ENCODE measurements around a stretch of chr9.

- PRO-cap, result no peak
- RAMPAGE, long total RNA, 4 experiments, result start-site peak on the minus strand in 1 of 4 experiments, at chr9:136475902-136476230 at its widest, 19 reads per replicate
Observed at GRCh38 chr9:136475587-136476395, 7.0 kb downstream of the SEC16A start.

DNA sequence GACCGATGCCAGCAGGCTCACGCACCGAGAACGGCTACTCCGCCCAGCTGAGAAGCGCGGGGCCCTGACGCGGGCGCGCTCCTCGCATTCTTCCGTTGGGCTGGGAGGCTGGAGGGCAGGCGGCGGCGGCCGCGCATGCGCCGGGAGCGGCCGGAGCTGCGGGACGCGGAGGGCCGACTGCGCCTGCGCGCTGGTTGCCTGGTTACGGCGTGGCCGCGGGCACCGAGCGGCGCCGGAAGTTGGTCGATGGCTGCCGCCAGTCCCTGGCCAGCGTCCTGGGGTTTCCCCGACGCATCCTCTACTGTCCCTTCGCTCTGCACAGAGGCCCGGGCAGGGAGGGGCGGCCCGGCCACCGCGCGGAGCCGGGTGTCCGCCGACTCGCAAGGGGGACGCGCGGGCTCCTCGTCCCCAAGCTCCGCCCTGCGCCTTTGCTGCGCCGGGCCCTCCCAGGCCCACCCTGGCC, 865 bp upstream of the SEC16A start:
- PRO-cap, result bidirectional peak, plus-strand start at position 205 of the sequence, minus-strand start at position 102 of the sequence
- RAMPAGE, long total RNA, 4 experiments, result no peak in any of the 4 experiments

DNA sequence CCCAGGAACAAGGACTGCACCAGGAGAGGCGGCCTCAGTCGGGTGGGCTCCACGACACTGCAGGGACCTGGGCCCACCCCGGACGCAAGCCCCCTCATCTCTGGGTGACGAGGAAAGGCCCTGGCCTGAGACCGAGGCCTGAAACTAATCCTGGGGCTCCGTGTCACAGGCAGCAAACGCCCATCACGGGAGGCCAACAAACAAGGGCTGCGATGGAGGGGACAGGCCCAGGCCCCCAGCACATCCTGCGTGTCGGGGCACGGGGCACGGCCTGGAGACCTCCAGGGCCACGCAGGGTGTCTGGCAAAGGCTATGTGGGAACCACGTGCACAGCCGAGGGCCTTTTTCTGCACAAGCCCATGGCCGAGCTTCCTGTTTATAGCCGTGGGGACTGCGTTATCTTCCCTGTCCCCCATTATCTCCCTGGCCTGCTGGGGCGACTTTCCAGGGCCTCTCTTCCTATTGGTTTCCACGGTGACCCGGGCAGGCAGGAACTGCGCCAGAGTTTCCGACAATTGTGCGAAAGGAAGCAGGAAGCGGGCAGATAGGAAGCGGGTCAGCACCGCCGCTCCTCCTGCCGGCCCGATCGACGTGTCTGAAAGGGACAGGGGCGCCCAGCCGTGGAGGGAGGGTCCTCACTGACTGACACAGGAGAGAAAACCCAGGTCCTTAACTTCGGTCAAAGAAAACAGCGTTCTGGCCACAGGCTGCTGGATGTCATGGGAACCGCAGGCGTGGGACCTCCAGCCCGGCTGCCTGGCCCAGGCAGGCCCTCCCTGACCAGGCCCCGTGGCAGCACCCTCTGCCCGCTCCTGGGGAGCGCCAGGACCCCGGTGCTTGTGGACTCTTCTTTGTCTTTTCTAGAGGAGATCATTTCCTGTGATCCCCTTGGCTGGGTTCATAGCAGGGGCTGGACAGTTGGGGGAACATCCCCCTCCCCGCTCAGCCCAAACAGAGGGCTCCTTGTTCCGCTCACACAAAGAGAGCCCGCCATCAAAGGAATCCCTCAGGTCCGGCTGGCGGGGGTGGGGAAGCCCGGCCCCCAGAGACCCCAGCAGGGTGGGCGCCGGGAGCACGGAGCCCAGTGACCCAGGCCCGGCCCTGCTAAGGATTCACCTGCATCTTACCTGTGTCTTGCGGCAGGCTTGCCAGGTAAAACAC, 29.1 kb upstream of the SEC16A start:
- PRO-cap, result no peak
- RAMPAGE, long total RNA, 4 experiments, result no peak in any of the 4 experiments

GRCh38 chr9:136517741-136518516, 27.9 kb downstream of the NOTCH1 start:
- PRO-cap, result no peak
- RAMPAGE, long total RNA, 4 experiments, result start-site peak on the minus strand in 2 of 4 experiments, at chr9:136517784-136518370 at its widest, 6 to 14 reads per replicate

- PRO-cap, result bidirectional peak, plus-strand start at chr9:136532459, minus-strand start at chr9:136532310
- RAMPAGE, long total RNA, 4 experiments, result no peak in any of the 4 experiments
Observed at GRCh38 chr9:136532232-136532707, 13.6 kb downstream of the NOTCH1 start.

GRCh38 chr9:136617662-136618386, 44.9 kb upstream of the EGFL7 start:
- PRO-cap, result bidirectional peak, plus-strand start at chr9:136617948, minus-strand start at chr9:136617901
- RAMPAGE, long total RNA, 4 experiments, result no peak in any of the 4 experiments

- PRO-cap, result no peak
- RAMPAGE, long total RNA, 4 experiments, result start-site peak on the plus strand in 1 of 4 experiments, at chr9:136665011-136665042 at its widest, 5 reads per replicate
Observed at GRCh38 chr9:136664775-136665349, 2.1 kb downstream of the EGFL7 start.

GRCh38 chr9:136665410-136666309, 2.9 kb downstream of the EGFL7 start:
- PRO-cap, result no peak
- RAMPAGE, long total RNA, 4 experiments, result start-site peak on the plus strand in 2 of 4 experiments, at chr9:136665765-136665808 at its widest, 6 to 14 reads per replicate

- PRO-cap, result no peak
- RAMPAGE, long total RNA, 4 experiments, result no peak in any of the 4 experiments
Observed at GRCh38 chr9:136674020-136674832, 11.5 kb downstream of the EGFL7 start.

GRCh38 chr9:136685684-136686515, 1.4 kb downstream of the AGPAT2 start:
- PRO-cap, result no peak
- RAMPAGE, long total RNA, 4 experiments, result no peak in any of the 4 experiments

DNA sequence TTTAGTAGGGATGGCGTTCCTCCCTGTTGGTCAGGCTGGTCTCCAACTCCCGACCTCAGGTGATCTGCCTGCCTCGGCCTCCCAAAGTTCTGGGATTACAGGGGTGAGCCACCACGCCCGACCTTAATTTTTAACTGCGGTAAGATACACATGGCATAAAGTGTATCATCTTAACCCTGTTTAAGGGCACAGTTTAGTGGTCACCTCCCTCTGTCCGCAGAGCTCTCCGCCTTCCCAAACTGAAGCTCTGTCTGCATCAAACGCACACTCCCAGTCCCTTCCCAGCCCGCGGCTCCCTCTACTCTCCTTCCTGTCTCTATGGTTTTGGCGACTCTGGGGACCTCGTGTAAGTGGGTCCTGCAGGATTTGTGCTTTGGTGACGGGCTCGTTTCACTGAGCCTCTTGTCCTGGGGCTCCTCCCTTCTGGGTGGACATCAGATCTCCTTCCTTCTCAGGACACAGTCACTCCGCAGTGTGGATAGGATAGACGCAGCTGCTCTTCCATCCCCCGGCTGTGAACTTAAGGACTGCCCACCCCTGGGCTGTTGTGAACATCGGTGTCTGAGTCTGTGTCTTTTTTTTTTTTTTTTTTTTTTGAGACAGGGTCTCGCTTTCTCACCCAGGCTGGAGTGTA, 3.4 kb downstream of the DIPK1B start:
- PRO-cap, result unidirectional peak, minus-strand start at position 241 of the sequence
- RAMPAGE, long total RNA, 4 experiments, result no peak in any of the 4 experiments

GRCh38 chr9:136728086-136728456, 14.7 kb downstream of the LCN10 start:
- PRO-cap, result bidirectional peak, plus-strand start at chr9:136728317, minus-strand start at chr9:136728184
- RAMPAGE, long total RNA, 4 experiments, result no peak in any of the 4 experiments

- PRO-cap, result no peak
- RAMPAGE, long total RNA, 4 experiments, result no peak in any of the 4 experiments
Observed at GRCh38 chr9:136766269-136767254, 2.2 kb upstream of the LCN15 start.

DNA sequence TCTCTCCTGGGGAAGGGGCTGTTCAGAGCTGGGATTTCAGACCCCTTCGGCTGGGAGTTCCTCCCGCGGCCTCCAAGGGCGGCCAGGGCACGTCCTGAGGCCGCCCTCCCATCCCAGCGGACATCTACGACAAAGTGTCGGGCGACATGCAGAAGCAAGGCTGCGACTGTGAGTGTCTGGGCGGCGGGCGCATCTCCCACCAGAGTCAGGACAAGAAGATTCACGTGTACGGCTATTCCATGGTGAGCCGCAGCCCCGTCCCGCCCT, 620 bp downstream of the PHPT1 start:
- PRO-cap, result no peak
- RAMPAGE, long total RNA, 4 experiments, result start-site peak on the minus strand in 1 of 4 experiments, centred at position 213 of the sequence, 6 reads per replicate

DNA sequence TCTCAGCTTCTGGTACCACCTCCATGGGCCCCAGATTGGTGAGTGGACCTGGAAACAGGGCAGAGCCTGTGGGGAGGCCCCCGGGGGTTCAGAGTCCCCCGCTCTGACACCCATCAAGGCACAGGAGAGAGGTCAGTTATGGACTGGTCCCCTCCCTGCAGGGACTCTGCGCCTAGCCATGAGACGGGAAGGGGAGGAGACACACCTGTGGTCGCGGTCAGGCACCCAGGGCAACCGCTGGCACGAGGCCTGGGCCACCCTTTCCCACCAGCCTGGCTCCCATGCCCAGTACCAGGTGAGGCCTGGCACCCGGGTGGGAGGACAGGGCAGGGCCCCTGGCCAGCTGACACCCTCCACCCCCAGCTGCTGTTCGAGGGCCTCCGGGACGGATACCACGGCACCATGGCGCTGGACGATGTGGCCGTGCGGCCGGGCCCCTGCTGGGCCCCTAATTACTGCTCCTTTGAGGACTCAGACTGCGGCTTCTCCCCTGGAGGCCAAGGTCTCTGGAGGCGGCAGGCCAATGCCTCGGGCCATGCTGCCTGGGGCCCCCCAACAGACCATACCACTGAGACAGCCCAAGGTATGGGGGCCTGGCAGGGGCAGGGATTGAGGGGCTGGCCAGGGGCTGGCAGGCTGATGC, 5.0 kb downstream of the MAMDC4 start:
- PRO-cap, result no peak
- RAMPAGE, long total RNA, 4 experiments, result no peak in any of the 4 experiments

- PRO-cap, result bidirectional peak, plus-strand start at chr9:136858188, minus-strand start at chr9:136858073
- RAMPAGE, long total RNA, 4 experiments, result no peak in any of the 4 experiments
Observed at GRCh38 chr9:136857759-136858653, 5.9 kb downstream of the MAMDC4 start.

DNA sequence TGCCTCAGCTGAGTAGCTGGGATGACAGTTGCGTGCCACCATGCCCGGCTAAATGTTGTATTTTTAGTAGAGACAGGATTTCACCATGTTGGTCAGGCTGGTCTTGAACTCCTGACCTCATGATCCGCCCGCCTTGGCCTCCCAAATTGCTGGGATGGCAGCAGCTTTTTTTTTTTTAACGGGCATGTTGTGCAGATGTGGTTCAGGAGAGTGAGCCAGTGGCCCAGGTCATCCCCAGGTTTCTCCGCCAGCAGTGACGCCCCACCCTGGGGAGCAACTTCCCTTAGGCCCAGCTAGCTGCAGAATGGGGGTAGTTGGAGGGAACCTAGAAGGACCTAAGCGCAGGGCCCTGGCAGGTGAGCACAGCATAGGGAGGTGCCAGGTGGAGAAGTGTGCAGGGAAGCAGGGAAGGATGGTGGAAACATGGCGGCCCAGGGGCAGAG, 6.1 kb upstream of the TRAF2 start:
- PRO-cap, result unidirectional peak, minus-strand start at position 174 of the sequence
- RAMPAGE, long total RNA, 4 experiments, result no peak in any of the 4 experiments

- PRO-cap, result no peak
- RAMPAGE, long total RNA, 4 experiments, result start-site peak on the plus strand in 1 of 4 experiments, at chr9:136930201-136930223 at its widest, 5 reads per replicate
Observed at GRCh38 chr9:136929888-136930435, 14.6 kb downstream of the FBXW5 start.

GRCh38 chr9:136940951-136941772, 3.4 kb downstream of the FBXW5 start:
- PRO-cap, result no peak
- RAMPAGE, long total RNA, 4 experiments, result no peak in any of the 4 experiments

DNA sequence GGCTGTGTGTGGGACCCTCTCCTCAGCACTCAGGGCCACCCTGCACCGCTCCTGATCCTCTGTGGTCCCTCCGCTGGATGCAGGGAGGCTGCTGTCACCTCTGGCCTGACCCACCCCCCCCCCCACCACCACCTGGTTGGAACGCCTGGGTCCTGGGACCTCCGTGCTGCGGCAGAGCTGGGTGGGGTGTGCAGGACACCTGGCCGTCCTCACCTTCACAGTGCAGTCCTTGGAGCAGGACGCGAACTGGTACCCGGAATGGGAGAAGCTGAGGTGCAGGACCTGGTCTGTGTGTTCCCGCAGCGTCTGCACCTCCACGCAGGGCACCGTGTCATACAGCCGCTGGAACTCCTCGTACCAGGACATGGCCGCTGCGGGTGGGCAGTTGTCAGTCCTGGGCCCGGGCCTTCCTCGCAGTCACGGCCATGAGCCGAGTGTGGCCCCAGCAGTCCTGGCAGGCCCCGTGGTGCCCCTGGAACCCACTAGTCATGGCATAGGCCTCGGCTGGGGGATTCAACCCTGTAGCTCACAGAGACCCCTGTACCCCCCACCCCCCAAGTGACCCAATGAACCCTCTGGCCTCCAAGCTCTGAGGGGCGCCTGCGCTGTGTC, 1.3 kb downstream of the FBXW5 start:
- PRO-cap, result no peak
- RAMPAGE, long total RNA, 4 experiments, result no peak in any of the 4 experiments